Peritoneum (tissue), 1 donor: ENCODE measurements around the genes UNC13C and CCPG1.

DNA sequence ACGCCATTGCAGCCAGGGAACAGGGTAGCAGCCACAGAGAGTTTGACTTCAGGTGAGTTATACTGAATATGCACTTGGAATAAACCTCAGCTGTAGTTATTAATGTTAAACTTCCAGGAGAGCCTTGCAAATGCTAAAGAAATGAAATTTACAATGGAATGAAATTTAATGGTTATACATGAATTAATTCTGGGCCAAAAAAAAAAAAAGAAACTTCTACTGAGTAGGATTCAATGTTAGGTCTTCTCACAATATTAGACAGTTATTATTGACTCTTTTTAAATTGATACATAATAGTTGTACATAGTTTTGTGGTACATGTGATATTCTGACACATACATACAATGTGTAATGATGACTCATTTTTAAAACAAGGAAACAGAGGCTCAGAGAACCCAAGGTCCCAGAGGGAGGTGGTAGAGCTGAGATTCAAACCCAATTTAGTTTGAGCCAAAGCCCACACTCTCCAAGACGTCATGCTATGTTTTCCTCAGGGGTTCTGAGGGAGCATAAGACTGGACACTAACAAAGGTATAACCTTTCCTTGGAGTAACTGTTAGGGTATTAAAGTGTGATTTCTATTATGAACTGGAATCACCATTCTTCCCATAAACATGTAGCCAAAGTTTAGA, 40.7 kb downstream of the MYO5C start:
- PRO-cap = no peak

GRCh38 chr15:52294733-52295431, 722 bp downstream of the MYO5C start:
- PRO-cap = no peak

DNA sequence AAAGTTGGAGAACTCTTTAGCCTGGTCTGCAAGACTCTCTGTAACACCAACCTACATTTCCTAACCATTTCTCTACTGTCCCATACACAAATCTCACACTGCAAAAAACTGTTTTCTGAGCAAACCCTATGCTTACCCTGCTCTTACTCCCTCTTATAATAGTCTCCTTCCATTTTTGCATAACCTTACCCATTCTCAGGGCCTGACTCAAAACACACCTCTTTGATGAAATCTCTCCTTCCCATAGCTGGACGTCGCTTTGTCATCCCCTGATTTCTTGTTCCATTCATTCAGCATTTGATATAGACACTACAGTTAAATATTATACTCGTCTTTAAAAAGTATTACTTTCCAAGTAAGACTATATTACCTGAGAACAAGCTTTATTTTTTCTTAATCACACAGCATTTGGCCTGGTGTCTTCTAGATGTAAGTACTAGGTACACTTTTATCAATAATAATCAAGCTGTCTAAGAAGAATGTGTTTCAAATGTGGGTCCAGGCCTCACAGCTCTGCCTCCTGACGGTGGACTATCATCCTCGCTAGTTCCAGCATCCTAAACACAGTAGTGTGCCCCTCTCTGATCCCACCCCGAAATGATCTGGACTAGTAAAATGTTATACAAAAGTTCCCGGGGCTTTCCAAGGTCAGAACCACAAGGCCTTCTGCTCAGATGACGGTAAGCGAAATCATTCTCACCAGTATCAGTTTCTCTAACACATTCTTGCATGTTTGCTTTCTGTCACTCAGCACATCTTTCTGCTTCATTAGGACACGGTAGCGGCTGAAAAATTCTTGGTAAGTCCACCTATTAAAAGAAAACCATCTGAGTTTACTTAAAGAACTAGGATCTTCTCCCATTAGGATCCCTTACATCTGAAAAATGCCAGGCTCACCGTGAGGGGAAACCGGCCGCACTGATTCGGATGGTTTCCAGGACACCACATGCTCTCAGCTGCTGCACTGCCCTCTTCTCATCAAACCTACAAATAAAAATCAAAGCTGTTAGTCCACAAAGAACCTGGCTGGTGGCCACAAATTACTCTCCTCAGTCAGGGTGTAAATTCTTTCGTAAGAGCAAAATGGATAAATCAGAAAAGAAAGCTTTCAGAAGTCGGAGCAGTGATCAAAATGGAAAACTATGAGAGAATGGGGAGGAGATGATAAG, 83.7 kb upstream of the MYO5C start:
- PRO-cap = no peak

GRCh38 chr15:52415978-52416292, 112.7 kb downstream of the MYO5A start:
- PRO-cap = no peak

DNA sequence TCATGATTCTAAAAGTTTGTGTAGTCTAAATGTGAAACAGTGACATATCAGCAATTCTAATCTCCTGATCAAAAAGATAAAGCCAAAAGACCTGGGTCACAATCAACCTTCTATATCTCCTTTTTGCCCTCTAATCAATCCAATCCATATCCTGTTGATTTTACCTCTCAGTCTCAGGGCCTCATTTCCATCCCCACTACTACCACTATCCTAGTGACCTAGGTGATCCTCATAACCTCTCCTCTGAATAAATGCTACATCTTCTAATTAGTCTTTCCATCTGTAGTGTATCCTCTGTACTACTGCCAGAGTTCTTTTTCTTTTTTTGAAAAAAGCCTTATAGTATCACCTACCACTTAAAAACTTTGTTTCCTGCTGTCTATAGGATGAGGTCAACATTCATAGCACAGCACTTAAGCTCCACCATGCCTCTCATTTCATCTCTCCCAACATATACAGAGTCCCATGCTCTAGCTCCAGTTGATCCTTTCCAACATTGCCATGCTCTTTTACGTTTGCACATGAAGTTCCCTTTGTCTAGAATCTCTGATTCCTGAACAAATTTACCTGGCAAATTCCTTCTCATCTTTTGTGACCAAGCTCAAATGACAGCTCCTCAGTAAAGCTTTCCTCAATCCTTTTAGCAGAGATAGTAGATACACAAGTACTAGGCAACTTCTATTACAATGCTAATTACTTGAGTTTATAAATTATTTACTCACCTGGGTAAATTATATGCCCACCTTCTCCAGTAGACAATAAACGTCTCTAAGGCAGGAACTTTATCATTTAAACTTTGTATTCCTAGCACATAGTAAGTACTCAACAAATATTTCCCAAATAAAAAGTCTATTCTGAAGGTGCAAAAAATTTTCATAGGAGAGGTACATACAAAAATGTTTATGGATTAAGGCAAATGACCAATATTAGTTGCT, 26.0 kb upstream of the ARPP19 start:
- PRO-cap = no peak

DNA sequence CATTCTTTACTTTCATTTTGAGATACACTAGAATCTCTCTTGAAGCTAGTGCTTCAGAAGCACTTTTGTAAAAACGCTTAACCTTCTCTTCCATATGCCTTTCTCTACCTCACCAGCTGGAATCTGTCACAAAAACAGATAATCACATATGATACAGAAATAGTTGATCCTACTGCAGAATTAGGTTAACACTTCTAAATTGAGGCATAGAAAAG, 1.5 kb downstream of the ATOSA start:
- PRO-cap = no peak

DNA sequence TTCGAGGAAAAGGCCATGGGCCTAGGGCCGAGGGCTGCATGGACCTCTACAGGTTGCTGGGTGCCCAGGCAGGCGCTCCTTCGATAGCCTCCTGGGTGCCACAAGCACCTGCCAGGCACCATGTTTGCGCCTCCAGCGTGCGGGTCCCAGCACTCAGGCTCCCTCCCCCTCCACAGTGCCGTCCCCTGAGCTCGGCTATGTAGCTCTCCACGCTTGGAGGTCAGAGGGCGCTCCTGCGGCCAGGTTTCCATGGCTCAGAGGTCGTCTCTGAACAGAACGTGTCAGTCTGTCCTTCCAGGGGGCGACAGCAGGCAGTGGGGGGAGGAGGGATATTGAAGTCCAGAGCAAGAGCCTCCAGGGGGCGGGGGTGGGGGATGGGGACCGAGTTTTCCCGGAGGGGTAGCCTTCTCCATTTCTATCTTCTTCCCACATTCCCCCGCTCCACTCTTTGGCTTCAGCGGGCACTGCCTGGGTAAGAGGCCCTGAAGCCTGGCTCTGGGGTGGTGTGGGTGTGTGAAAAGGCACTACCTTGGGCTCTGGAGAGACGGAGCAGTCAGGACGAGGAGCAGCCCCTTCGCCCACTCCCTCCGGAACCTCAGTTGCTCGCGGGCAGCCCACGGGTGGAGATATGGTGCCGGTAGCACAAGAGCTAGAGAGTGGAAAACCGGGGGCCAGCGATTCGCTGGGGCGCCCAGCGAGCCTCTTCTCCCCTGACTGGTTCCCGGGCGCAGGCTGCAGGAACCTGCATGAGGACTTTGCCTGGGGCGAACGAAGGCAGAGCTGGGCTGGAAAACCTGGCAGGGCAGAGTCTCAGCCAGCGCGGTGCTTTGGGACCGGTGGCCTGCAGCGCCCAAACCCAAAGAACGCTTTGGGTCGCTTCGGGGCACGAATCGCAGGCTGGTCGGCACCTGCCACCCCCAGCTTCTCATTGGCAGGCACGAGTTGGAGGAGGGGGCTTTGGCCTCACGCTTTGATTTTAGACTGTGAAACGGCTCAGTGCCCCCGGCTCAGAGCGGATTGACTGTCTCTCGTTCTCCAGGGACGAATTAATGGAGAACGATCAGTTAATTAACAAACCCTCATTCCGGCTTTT, 3.3 kb downstream of the ONECUT1 start:
- PRO-cap = no peak

- PRO-cap = no peak
Observed at GRCh38 chr15:52797673-52798271, 7.6 kb upstream of the ONECUT1 start.

GRCh38 chr15:53115036-53115429, 324.9 kb upstream of the ONECUT1 start:
- PRO-cap = no peak

DNA sequence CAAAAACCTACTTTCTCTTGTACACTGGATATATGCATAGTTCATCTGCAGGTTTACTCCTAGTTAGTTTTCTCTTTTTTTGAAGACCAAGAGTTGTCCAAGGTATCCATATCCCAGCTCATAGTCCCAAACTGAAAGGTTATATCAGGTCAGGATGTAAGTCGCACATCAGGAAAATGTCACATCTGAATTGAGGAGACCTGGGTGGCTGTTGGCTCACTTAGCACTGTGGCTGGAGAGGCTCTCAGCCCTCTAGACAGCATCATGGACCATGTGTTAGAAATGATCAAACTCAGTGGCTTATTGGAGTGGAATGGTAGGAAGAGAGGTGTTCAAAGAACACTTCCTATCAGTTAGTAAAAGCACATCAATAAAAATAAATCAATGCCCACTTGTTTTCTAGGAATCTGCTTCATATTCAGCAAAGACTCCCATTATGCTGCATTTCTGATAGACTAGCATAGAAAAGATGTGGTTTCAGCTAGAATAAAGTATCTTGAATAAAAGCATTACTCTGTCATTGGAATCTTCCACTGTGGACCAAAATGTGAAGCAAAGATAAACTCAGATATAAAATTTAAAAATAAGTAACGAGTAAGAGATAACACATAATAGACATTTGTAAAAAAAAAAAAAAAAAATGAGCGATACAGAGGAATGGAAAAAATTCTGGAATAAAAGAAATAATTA, 309.5 kb downstream of the WDR72 start:
- PRO-cap = no peak

DNA sequence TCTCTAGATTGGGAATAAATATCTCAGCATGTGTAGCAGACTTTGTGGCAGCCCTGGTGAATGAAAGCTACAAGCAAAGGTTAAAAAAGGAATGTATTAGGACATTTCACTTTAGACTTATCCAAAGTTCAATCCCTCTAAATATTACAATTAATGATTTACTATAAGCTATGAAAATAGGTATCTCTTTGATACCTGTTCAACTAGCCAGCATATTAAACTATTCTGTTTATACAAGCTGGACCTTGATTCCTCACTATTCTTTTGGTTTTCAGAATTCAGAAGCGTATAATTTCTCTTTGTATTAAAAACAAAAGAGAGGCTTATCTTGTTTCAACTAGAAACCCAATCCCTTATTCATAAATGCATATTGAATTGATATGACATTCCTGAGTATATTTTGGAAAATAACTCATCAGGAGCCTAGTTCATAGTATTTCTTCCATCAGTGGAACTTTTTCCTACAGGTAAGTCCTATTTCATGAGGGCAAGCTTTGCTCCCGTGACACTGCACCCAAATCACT, 38.0 kb downstream of the WDR72 start:
- PRO-cap = no peak

- PRO-cap = no peak
Observed at GRCh38 chr15:53978113-53979015, at the start of gene UNC13C. Gene UNC13C, plus strand, starts transcription at chr15:53978441.

DNA sequence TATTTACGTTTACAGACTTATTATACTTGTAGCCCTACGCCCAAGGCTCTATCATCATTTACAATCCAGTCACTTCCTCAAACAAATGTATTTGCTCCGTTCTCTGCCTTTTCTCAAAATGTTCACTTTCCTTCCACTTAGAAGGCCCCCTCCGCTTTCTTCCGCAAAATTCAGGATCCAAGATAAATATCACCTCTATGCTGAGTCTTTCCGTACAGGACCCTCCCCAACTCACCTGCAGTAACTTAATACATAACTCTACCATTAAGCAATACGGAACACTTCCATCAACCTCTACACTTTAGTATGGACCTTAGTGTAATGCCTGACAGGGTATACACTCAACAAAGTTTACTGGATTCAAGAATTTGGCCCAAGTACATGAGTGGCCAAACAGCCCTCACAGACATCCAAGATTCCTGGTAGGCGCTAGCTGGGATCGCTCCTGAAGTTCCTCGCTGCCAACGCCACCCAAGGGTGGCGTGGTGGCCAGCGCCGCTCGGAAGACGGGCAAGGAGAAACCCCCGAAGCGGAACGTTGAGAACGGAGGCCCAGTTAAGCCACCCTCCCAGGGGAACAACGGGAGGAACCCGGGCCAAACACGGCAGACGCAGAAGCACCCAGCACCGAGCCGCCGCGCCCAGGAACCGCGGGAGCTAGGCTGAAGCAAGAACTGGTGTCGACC, 481 bp downstream of the RSL24D1 start:
- PRO-cap = no peak

DNA sequence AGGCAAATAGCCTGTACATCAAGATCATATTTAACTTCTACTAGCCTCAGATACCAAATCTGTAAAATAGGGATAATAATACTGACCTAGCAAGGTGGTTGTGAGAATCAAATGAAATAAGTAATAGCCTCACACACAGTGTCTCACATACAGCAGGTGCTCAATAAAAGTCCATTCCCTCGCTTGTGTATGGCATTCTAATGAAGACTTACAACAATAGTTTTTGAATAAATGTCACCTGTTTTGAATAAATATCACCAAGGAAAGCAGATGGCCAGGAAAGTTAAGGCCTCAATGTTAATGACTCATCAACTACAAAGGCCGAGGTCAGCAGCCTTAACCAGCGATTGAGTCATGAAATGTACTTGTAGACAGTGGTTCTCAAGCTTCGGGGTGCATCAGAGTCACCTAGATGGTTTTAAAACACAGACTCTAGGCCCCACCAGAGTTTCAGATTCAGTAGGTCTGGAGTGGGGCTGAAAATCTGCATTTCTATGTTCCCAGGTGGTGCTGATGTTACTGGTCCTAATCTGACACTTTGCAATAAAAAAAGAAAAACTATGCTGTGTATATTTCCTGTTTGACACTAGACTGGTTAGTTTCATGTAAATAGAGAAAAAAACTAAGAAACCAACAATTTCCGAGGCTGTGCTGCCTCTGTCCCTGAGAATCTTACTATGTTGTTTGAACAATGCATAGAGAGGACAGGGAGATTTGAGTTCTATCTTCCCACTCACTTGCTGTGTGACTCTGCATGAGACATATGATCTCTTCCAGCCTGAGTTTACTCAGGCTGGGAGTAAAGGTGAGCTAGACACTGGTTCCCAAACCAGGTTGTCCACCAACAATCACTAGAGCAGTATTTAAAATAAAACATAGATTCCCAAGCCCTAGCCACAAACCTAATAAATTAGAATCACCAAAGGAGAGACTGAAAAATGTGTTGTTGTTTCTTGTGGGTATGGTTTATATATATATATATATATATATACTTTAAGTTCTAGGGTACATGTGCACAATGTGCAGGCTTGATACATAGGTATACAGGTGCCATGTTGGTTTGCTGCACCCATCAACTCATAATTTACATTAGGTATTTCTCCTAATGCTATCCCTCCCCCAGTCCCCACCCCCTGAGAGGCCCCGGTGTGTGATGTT, 9.7 kb downstream of the RAB27A start:
- PRO-cap = no peak

DNA sequence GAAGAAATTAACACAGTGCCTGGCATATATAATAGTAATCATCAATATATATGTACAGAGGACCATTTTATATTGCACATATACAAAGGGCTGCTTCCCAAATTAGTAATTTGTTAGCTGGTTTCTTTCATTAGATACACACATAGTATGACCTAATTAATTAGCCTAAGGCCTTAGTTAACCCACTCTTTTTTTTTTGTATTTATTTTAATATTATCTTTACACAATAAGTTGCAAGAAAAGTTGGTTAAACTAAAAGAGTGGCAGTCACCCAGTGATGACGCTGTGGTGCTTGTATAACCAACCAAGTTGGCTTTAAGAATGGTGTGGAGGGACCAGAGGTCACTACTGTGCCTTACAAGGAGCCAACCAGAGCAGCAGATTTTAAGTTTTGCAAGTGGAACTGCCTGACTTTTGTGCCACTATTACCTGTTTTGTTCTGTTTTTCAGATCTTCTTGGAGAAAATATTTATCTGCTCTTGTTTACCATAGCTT, 850 bp downstream of the PIGB start:
- PRO-cap = no peak

DNA sequence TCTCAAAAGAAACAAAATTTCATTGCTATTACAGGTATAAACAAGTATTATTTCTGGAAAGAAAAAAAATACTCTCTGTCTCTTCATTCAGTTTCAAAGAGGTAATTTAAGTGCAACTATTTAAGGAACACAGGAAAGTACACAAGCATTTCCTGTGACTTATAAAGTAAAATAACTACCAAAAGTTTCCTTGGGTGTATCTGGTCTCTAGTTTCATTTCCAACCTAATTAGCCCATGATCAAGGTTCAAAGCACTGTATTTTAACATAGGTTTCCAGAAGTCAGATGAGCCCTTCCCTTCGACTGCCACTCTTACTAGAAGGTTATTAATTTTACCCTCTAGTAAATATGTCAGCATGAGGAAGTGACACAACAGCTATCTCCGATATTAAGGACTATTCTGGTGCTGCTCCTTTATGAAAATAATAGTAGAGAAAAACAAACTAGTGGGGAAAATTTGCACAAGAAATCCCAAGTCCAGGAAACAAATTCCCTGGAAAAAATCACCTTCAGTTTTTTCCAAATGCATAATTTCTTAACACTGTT, 35.4 kb downstream of the CCPG1 start:
- PRO-cap = no peak

DNA sequence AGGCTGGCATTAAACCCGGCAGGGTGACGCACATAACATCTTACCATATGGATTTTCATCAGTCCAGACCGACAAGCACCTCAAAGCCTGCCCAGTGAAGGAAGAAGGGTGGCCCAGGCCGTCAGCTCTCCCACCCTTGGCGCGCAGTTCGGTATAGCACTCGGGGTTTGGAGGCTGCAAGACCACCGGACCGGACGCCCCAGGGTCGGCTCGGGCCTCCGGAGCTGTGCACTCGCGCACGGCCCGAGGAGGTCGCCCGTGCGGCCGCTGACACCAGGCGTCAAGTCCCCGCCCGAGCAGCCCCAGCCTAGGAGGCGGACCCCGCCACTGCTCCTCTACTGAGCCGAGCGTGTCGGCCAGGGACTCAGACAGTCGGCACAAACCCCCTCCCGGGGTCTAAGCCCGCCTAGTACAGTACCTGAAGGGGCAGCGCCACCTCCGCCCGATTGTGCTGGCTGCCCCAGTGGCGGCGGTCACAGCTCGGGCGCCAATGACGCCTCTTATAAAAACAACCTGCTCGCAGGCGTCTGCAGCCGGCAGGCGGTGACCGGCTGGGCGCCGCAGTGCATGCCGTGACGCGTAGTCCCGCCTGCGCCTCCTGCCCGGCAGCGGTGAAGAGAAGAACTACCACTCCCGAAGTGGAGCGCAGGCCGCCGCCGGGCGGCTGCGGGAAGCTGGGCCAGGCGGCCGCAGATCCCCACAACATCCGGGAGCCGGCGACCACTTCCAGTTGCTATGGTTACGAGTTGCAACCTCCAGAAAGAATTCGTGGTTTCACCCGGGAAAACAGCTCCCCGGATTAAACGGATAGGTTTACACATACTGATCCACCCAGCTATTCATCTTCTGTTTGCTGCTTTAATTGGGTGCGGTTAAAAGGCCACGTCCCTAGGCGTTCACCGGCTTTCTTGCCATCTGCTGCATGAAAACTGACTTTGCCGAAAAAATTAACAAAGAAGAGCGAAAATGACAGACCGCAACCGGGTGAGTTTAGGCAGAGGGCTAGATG, at the start of gene CCPG1:
Gene CCPG1 (minus strand): TSS at position 557 of the 1,009 bp plus-strand sequence.
- PRO-cap = unidirectional peak, minus-strand start at position 492 of the sequence

- PRO-cap = no peak
Observed at GRCh38 chr15:55588706-55589379, 698 bp upstream of the PYGO1 start.

DNA sequence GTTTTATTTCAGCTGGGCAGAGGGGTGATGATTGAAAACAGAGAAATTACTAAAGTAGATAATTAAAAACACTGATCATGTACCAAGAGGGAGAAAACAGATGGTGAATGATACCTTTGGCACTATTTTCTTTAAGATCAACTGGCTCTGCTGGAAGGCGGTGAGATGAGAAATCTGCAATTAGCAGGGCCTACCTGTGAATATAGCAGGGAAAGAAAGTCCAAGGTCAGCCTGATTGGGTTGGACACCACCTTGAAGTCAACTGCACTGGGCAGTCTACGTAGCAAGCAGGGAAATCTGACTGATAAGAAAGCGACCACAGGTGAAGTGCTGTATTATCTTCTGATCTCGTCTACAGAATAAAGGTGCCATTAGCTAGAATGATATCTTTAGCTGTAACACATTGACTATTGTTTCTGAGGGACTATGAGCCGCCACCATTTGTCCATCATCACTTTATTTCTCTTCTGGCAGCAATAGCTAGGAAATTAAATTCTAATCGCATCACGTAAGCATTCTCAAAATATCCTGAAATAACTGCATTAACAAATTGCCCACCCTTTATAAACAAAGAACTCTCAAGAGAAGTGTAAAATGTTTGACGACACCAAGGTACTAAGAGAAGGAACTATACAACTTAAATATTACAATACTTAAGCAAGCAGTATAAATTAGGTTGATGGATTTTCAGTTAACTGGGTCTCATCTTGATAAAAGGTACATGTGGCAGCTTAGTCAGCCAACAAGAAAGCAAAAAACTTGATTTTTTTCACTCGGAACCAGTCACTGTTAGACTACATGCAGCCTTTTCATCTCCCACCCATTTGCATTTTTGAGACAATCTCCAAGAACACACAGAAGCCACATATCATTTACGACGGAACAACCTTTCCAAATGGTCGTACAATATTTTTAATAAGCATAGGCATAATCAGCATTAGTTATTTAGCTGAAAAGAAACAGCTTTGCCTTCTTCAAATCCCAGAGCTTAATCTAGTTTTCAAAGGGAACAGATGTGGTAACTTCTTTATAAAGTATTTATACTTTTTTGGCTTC, 1.3 kb downstream of the NEDD4 start:
- PRO-cap = no peak

GRCh38 chr15:56223181-56223918, 20.3 kb downstream of the RFX7 start:
- PRO-cap = no peak